Pericardium fibroblast (primary cell): ENCODE measurements around a stretch of chr1.

- RAMPAGE, long total RNA: no peak
Observed at GRCh38 chr1:79262495-79263141, 256.1 kb upstream of the ADGRL4 start.

DNA sequence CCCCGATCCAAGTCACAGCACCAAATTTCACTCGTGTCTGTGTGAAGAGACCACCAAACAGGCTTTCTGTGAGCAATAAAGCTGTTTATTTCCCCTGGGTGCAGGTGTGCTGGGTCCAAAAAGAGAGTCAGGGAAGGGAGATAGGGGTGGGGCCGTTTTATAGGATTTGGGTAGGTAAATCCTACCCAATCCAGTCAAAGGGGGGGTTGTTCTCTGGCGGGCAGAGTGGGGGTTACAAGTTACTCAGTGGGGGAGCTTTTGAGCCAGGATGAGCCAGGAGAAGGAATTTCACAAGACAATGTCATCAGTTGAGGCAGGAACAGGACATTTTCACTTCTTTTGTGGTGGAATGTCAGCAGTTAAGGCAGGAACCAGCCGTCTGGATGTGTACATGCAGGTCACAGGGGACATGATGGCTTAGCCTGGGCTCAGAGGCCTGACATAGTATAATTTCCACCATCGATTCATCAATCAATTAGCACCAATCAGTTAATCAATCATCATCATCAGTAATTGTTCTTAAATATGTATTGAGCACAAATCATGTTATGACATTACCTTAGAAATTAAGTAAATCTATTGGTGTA, 487.2 kb upstream of the ADGRL4 start:
- RAMPAGE, long total RNA: no peak

- RAMPAGE, long total RNA: no peak
Observed at GRCh38 chr1:80045515-80045714, 1038.9 kb upstream of the ADGRL4 start.

DNA sequence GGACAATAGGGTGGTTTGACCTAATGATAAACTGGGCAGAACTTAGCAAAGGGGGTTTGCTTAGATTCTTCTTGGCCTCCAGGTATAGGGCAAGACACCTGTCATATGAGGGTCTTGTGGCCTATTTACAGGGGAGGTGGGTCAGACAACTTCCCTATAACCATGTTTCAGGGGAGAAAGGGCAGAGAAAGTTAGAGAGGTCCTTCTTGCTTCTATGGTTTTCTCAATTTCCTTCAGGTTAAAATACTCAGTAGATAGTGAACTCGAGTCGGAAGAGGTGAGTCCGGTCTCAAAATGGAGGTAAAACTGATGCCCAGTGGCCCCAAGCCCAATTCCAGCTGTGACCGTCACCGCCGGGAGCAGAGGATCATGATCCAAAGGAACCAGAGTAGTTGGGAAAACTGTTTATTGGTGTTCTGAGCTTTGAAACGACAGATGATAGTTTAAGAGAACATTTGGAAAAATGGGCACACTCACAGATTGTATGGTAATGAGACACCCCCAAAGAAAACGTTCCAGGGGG, 374.5 kb upstream of the ADGRL2 start:
- RAMPAGE, long total RNA: no peak

DNA sequence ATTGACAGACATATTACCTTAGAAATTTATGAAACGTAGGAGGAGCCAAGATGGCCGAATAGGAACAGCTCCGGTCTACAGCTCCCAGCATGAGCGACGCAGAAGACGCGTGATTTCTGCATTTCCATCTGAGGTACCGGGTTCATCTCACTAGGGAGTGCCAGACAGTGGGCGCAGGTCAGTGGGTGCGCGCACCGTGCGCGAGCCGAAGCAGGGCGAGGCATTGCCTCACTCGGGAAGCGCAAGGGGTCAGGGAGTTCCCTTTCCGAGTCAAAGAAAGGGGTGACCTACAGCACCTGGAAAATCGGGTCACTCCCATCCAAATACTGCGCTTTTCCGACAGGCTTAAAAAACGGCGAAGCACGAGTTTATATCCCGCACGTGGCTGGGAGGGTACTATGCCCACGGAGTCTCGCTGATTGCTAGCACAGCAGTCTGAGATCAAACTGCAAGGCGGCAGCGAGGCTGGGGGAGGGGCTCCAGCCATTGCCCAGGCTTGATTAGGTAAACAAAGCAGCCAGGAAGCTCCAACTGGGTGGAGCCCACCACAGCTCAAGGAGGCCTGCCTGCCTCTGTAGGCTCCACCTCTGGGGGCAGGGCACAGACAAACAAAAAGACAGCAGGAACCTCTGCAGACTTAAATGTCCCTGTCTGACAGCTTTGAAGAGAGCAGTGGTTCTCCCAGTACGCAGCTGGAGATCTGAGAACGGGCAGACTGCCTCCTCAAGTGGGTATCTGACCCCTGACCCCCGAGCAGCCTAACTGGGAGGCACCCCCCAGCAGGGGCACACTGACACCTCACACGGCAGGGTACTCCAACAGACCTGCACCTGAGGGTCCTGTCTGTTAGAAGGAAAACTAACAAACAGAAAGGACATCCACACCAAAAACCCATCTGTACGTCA, 735.1 kb downstream of the TTLL7 start:
- RAMPAGE, long total RNA: no peak

GRCh38 chr1:84297515-84297868, 4.0 kb upstream of the SAMD13 start:
- RAMPAGE, long total RNA: no peak

- RAMPAGE, long total RNA: no peak
Observed at GRCh38 chr1:84321721-84322115, 20.2 kb downstream of the SAMD13 start.

- RAMPAGE, long total RNA: no peak
Observed at GRCh38 chr1:84633099-84633507, 57.2 kb downstream of the SSX2IP start.

DNA sequence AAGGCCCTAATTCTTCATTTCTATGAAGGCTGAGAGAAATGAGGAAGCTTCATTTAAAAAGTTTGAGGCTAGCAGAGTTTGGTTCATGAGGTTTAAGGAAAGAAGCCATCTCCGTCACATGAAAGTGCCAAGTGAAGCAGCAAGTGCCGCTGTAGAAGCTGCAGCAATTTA, 2.8 kb upstream of the SSX2IP start:
- RAMPAGE, long total RNA: no peak

- RAMPAGE, long total RNA: no peak
Observed at GRCh38 chr1:84932937-84933639, 40.1 kb upstream of the LPAR3 start.

DNA sequence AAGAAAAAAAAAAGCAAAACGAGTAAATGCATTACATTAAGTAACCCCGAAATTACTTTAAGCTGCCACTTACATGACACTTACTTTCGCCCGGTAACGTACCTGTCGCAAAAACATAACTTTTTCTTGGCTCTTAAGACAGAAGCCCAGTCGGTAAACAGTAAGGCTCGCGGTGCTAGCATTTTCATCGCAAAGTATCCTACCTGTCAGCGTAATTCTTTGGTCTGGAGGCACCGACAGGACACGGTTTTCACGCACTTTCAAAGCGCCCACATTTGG, 828 bp downstream of the SYDE2 start:
- RAMPAGE, long total RNA: no peak

GRCh38 chr1:85224978-85225353, 24.1 kb upstream of the SYDE2 start:
- RAMPAGE, long total RNA: no peak

DNA sequence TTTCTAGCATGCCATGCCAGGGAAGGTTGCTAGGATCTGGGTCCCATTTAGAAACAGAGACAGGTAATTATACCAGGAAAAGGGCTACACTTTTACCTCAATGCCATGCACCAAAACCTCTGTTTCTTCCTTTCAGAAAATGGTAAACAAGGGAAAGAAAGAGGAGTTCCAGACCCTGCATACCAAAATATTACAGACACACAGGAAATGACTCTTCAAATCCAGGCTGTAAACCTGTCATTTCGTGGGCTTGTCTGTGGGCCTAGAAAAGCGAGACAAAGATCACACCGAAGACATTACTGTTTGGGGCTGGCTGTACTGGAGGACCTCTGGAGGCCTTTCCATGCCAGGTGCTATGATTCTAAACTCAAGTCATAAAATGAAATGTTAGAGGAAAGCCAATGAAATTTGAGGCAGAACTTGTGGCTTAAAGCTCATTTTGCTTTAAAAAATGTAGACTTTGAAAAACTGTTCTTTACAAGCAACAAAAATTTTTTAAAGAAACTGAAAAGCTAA, 14.7 kb downstream of the C1orf52 start:
- RAMPAGE, long total RNA: no peak

DNA sequence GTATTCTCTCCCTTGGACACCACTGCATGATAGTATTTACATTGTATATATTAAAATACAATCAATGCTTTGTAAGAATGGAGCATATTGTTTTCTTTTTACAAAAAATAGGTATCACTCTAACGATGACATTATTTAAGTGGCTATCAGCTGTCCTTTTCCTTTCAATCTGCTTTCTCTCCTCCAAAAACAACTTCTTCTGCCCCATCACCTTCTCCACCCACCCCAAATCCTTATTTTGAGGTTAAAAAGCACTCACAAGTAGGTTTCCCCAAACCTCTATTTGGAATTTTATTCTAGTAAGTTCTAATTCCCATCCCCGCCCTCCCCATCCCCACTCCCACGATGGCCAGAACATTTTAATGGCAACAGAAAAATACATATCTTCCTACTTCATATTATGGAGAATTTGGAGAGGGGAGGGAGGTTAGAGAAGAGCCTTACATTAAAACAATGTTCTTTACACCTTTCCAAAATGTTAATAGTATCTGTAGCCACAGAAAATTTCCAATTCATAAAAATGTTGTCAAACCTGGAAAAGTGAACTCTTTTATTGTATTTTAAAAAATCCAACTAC, 6.2 kb downstream of the C1orf52 start:
- RAMPAGE, long total RNA: no peak

DNA sequence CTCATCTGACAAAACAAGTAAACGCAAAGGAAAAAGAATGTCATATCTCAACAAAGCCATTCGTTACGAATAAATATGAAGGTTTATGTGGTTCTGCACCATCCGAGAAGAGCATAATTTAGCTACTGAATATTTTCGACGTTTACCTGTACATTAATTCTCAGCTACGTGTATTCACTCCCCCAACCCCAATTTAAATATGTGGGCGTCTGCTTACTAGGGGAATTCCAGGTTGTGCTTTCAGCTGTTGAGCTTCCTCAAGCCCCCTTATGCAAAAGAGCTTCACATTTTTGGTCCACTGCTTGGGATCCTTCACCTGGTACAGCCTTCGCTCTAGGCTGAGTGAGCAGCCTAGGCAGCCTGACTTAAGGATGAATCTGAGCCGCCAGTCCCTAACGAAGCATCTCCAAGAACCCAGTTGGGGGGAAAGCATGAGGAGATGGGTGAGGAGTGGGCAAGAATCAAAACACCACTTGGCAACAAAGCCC, 805 bp downstream of the BCL10 start:
- RAMPAGE, long total RNA: no peak

DNA sequence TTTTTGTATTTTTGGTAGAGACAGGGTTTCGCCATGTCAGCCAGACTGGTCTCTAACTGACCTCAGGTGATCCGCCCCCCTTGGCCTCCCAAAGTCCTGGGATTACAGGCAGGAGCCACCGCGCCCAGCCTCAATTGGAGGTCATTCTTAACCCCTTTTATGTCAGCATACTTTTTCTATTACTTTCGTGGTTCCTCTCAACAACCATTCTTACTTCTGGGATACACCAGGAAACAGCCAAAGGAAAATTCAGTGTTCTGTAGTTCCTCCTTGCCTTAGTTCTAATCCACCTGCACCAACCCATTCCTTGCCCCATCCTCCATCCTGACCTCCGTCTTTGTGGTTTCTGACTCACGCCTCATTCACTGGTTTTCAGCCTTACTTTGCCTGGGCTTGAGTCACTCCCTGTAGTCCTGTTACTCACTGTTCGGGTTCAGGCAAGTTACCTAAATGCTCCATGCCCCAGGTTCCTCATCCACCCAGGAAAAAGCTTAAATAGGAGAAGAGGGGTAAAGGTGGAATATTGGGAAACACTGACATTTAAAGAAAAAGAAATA, 13.0 kb upstream of the BCL10 start:
- RAMPAGE, long total RNA: no peak

GRCh38 chr1:85307943-85308753, 31.7 kb upstream of the BCL10 start:
- RAMPAGE, long total RNA: no peak

DNA sequence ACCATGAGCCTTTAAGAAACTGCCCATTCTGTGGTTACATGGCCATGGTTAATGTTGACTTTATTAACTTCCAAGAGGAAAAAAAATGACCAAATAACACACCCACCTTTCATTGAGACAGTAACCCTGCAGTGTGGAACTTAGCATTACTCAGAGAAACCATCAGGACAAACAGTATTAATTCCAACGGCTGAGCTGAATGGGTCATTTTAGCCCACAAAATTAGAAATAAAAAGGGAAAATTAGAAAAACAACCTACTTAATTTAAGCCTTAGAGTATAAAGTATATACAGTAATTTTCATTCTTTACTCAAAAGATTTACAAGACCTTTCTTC, 84.8 kb upstream of the BCL10 start:
- RAMPAGE, long total RNA: no peak

- RAMPAGE, long total RNA: start-site peak on the minus strand at chr1:85578128-85578365, 133 and 528 reads in 2 replicates
Observed at GRCh38 chr1:85577972-85578640, 2.5 kb upstream of the CCN1 start.

- RAMPAGE, long total RNA: no peak
Observed at GRCh38 chr1:85578674-85579018, 1.9 kb upstream of the CCN1 start.